Parotid gland (tissue), 1 donor: ENCODE results near the genes SCGB1C2, GEMIN4, GLOD4 and BHLHA9.

DNA sequence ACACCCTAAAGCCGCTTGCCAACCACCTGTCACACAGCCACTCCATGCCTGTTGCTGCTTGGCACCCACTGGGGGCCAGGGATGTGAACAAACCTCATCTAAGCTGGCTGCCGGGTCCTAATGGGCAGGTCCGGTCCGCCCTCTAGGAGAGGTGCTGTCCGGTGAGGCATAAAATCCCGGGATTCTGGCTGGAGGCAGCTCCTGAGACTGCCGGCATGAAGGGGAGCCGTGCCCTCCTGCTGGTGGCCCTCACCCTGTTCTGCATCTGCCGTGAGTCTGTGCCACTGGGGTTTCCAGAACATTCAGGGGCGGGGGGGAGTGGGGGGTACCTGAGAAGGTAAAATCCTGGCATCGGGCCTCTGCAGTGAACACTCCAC, at the start of gene SCGB1C2:
TSS of gene SCGB1C2 (plus strand) at position 194 of the 377 bp plus-strand sequence.
- PRO-cap = no peak

DNA sequence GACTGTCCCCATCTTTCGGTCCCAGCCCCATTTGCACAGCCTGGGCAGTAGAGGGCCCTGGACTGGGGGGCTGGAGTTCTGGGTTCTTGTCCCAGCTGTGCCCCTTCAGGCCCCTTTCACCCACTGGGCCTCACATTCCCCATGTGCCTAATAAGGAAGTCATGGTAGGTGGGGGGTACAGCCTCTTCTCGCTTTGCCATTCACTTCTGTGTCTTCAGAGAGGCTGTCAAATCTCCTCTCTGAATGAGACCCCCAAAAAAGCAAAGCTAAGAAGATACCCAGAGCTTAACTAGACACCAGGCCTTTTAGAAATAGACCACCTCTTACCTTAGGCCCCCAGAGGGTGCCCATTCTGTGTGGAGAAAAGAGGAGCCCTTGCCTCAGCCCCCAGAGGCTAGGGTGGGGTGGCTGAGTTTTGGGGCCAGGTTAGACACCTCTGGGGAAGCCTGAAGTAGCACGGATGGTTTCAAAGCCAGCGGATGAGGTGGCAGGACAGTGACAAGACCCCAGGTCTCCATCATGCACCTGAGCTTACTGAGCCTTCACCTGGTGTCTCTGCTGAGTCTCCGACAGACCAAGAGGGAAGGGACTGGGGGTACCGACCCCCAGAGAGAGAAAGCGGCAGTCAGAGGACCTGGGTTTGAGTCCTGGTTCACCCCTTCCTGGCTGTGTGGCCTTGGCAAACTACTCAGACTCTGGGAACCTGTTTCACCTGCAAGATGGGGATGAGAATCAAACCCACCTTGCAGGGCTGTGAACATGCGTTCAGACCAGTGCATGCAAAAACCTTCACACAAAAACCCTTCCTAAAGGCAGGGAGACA, 7.5 kb downstream of the SCGB1C2 start:
- PRO-cap = no peak

DNA sequence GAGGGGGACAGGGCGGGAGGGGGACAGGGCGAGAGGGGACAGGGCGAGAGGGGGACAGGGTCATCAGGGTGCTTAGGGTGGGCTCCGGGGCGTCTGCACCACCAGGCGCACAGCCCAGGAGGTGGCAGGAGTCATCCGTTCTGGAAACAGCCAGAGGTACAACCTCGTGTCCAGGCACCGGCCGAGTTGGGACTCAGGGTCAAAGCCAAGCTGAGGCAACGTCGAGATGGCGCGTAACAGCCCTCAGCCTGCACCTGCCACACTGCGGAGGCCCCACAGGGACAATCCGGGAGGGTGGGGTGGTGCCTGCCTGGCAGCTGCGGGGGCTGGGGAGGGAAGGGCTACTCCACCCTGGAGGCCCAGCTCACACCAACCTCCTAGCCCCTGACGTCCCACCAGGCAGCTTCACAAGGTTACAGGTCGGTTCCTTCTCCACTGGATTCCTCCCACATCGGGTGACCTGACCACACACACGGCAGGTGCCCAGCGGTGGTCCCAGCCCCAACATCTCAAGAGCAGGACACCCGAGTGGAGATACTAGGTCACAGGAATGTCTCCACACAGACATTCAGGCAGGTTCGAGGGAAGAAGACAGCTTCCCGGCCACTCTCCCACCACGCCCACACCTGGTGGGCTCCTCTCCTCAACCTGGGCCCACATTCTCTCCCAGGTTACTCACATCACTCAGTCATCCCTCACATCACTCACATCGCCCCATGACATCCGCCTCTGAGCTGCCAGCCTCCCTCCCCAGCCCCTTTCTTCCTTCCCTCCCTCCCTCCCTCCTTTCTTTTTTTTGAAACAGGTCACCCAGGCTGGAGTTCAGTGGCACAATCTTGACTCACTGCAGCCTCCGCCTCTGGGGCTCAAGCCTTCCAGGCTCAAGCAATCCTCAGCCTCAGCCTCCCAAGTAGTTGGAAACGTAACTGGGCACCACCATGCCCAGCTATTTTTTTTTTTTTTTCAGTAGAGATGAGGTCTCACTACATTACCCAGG, 47.2 kb downstream of the RPH3AL start:
- PRO-cap = no peak

GRCh38 chr17:348597-349750, 3.6 kb downstream of the RPH3AL start:
- PRO-cap = bidirectional peak, plus-strand start at chr17:348898, minus-strand start at chr17:348736

GRCh38 chr17:512633-513274, 102.6 kb downstream of the C17orf97 start:
- PRO-cap = bidirectional peak, plus-strand start at chr17:513103, minus-strand start at chr17:513089

DNA sequence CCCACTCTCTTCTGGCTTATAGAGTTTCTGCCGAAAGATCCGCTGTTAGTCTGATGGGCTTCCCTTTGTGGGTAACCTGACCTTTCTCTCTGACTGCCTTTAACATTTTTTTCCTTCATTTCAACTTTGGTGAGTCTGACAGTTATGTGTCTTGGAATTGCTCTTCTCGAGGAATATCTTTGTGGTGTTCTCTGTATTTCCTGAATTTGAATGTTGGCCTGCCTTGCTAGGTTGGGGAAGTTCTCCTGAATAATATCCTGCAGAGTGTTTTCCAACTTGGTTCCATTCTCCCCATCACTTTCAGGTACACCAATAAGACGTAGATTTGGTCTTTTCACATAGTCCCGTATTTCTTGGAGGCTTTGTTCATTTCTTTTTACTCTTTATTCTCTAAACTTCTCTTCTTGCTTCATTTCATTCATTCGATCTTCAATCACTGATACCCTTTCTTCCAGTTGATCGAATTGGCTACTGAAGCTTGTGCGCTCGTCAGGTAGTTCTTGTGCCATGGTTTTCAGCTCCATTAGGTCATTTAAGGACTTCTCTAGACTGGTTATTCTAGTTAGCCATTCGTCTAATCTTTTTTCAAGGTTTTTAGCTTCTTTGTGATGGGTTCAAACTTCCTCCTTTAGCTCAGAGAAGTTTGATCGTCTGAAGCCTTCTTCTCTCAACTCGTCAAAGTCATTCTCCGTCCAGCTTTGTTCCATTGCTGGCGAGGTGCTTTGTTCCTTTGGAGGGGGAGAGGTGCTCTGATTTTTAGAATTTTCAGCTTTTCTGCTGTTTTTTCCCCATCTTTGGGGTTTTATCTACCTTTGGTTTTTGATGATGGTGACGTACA, 75.7 kb downstream of the VPS53 start:
- PRO-cap = no peak

DNA sequence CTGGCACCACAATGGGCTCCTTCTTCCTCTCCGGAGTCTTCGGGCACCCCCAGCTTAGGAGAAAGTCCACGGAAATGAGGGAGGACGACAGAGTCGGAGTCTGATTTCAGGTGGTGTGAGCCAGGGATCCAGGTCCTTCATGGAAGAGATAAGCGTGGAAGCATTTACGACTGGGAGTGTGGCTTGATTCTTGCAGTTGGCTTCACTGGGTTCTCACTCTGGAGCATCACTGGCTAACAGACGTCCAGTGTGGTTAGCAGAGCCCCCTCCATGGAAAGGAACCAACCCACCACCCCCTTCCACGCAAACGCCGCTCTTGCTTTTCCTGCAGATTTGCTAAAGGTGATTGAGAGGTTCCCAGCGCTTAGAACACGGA, 878 bp downstream of the TLCD3A start:
- PRO-cap = no peak

DNA sequence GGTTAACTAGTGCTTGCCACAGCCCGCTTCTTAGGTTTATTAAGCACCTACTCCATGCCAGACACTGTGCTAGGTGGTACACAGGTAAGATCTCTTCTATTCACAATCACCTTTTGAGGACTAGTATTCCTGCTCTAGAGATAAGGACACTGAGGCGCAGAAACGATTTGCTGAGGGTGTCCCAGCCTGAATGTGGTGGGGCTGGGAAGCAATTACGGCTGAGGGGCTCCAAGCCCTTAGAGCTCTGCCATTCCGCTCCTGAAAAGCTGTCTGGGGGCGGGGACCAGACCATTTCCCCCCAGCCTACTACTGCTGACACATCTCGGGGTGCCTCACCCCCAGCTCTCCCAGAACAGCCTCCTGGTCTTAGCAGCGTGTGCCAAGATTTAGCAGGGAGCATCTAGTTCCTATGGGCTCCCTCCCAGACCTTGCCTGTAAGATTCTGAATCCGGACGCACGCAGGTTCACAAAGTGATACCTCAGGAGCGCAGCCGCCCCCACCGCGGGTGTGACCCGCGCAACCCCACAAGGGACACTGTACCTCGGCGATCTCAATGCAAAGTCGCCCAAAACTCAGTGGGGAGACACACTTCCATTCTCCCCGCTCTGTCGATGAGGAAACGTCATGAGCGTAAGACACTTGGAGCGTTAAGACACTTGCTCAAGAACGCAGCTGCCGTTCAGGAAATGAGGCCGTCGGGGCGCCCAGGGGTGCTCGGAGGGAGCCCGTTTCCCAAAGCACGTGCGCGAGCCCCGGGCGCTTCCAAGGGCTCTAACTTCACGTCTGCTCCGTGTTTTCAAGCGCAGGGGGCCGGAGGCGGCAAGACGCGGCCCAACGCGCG, 733 bp downstream of the GEMIN4 start:
- PRO-cap = no peak

DNA sequence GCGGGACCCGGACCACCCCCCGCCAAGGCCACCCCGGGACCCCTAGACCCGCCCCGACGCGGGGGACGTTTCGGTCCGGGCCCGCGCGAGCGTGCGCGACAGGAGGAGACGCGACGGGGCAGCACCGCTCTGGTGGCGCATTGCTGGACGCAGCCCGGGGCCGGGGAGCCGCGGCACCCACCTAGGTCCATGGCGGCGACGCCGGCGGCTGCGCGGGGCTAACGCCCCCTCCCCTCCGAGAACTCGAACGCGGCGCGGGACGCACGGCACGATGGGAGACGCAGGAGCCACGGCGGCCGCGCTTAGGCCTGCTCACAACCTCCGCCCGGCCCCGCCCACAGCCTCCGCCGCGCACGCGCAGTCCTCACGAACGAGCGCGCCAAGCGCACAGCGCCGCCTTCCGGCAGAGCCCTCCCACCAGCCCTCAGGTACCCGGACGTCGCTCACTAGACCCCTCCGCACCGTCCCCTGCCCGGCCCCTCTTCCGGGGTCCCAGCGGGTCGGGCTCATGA, at the start of gene GEMIN4:
TSS of gene GEMIN4 (minus strand) at position 313 of the 512 bp plus-strand sequence.
- PRO-cap = unidirectional peak, minus-strand start at position 245 of the sequence; unidirectional peak, minus-strand start at position 339 of the sequence

DNA sequence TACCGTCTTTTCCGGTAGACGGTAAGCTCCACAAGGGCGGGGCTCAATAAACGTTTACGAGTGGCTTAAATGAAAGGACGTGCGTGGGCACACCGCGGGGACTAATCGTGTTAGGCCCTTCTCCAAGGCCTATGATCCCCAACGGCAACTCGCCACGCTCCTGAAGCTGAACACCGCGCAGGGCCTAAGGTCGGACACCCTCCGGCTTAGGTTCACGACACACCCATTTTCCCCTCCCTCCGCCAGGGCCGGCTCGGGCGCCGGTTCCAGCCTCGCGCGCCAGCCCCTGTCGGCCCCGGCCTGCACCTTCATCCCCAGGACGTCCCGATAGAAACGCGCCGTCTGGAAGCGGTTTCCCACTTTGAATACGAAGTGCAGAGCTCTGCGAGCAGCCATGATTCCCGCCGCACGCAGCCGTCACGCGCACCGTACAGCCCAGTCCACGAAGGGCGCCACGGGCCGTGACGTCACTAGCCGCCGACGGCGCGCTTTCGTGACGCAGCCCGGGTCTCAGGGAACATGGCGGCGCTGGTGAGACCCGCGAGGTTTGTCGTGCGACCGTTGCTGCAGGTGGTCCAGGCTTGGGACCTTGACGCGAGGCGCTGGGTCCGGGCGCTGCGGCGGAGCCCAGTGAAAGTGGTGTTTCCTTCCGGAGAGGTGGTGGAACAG, at the start of gene GLOD4:
TSS of gene GLOD4 (minus strand) at position 421 of the 669 bp plus-strand sequence.
- PRO-cap = bidirectional peak, plus-strand start at position 516 of the sequence, minus-strand start at position 421 of the sequence

DNA sequence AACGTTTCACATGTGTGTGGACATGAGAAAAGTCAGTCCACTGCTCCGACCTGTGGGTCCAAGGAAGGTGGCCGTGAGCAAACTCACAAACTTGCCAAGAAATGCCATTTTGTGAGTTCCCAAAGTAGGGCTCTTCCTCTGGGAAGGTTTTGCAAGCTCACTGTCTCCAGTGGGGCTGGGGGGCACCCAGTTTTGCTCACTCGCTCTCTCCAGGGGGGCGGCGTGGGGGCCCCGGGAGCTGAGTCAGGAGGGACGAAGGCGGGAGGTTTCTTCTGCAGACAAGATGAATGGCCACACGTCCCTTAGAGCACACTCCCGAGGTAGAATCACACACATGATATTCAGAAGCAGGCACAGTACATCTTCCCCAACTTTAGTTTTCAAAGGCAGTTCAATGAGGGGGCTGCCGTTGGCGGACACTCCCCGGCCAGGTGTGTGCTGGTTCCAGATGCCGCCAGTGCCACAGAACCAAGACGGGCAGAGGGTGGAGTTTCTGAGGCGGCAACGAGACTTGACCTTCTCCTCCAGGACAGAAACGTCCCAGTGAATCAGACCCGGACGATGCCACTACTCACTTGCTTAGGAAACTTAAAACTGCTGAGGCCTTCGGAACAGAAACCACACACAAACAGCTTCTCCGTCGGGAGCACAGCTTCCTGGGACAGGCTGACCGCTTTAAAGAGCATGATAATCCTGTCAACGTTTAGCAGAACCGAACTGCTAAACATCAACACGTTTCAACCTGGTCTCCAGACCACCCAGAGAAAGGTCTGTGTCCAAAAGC, 68.5 kb downstream of the MRM3 start:
- PRO-cap = no peak

- PRO-cap = no peak
Measured at GRCh38 chr17:851202-851724, 69.1 kb downstream of the MRM3 start.

DNA sequence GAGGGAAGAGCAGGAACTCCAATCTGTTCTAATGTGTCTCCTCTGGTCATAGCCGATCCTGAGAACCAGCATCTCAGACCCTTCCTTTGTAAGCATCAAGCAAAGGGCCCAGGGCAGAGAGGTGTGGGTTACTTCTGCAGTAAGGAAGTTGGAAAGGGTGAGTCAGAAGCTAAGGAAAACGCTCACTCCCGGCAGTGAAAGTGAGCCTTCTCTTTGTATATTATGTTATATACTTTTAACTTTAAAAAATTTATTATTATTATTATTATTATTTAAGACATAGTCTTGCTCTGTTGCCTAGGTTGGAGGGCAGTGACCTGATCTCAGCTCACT, 77.7 kb downstream of the MRM3 start:
- PRO-cap = unidirectional peak, minus-strand start at position 97 of the sequence

DNA sequence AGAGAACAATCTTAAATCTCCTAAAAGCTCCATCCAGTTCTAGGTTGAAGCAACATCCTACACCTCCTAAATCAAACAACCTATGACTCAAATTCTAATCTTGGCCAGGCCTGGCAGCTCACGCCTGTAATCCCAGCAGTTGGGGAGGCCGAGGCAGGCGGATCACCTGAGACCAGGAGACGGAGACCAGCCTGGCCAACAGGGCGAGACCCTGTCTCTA, 69.6 kb downstream of the NXN start:
- PRO-cap = no peak

GRCh38 chr17:1000628-1001180, 3.8 kb downstream of the TIMM22 start:
- PRO-cap = no peak

- PRO-cap = no peak
Measured at GRCh38 chr17:1010629-1011069, 13.7 kb downstream of the TIMM22 start.

DNA sequence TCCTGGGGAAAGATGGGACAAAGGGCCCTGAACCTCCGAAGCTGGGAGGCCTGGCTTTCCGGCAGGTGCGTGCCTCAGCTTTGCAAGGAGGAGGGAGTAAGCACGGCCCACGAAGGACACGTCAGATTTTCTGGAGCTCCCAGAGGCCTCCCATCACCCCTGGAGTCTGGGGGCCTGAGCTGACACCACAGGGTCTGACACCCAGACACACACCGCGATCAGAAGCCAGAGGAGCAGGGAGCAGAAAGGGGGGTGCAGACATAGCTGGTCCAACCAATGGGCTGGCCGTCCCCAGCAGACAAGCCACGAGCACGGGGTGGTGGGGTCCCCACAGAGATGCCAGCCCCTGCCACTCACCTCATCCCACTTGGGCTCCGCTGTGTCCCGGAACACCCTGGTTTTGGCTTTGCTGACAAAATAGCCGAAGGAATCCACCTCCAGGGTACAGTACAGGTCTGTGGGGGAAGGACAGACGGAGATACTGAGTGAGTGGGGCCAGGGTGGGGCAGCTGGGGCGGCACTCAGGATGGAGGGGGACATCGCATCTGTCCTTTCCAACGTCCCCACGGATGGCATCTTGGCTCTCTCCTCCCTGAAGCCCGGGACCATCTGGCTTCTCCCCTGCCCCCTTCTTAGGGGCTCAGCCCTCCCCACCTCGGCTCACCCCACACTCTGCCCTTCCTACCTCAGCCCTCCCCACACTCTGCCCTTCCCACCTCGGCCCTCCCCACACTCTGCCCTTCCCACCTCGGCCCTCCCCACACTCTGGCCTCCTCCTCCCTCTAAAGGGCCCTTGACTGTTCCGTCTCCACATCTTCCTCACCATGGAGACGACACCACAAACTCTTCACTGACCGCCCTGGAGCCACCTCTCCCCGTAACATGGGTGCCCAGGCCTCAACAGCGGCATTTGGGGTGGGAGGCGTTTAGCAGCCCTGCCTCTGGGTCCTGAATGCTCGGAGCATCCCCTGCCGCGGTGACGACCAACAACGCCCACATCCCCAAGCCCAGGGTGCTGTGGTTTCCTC, 53.6 kb downstream of the TIMM22 start:
- PRO-cap = no peak

GRCh38 chr17:1270118-1270694, at the start of gene BHLHA9:
TSS of gene BHLHA9 (plus strand) at chr17:1270444.
- PRO-cap = no peak

DNA sequence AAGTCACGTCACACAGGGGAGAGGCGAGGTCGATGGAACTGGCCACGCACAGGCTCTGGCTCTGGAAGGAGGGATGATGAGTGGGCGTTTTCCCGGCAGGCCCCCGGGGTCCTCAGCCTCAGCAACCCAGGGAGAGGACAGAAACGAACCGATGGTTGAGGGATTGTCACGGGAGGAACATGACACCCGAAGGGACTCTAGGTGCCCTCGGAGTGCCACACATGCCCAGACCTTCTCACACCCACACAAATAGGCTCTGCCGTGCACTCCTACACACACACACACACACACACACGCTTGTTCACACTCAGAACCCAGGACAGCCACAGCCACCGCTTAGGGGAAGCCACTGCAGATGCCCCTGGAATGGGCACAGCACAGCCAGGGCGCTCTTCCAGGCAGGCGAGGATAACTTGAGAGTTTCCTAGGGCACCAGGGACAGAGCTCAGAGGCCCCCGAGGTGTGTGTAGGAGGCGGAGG, 20.8 kb downstream of the TRARG1 start:
- PRO-cap = no peak

DNA sequence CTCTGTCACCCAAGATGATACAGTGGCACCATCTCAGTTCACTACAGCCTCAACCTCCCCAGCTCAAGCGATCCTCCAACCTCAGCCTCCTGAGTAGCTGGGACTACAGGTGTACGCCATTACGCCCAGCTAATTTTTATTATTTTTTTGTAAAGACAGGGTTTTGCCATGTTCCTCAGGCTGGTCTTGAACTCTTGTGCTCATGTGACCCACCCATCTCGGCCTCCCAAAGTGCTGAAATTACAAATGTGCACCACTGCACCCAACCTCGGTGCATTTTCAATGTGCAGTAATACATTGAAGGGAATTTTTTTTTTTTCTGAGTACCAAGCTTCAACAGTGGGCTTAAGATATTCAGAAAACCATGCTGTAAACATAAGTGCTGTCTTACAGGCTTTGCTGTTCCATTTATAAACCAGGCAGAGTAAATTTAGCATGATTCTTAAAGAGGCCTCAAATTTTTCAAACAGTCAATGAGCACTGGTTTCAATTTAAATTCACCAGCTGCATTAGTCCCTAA, 28.8 kb downstream of the YWHAE start:
- PRO-cap = no peak